ENCODE measurements around the genes RLBP1 and KIF7.

GRCh38 chr15:88884644-88885006 lies 10.7 kb downstream of the HAPLN3 start:
- PRO-cap, result no peak

DNA sequence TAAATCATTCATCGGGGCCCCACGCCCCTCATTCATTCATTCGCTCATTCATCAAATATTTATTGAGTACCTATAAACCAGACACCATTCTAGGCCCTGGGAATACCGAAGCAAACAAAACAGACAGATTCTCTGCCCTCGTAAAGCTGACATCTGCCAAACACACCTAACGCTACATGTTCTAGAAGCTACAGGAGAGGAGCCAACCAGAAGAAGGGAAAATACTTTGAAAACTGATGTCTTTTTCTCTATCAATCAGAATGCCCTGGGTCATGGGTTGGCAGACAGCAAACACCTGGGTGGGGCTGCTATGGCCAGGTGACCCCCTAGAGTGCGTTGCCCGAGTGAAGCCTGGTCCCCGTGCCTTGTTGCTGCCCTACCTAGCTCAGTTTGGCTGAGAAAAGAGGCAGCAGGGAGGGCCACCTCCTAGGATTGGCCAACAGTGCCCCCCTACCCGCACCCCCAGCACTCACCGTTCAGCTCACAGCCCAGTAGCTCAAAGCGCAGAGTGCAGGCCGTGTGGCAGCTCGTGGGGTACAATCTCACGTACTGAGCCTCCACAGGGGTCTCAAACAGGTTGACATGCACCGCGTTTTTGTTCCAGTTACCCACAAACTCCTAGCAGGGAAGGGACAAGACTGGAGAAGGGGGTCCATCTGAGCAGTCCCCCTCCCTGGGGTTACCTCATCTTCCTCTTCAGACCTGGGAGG lies 7.7 kb downstream of the MFGE8 start:
- PRO-cap, result no peak

GRCh38 chr15:88982182-88982975 lies 69.2 kb upstream of the MFGE8 start:
- PRO-cap, result no peak

DNA sequence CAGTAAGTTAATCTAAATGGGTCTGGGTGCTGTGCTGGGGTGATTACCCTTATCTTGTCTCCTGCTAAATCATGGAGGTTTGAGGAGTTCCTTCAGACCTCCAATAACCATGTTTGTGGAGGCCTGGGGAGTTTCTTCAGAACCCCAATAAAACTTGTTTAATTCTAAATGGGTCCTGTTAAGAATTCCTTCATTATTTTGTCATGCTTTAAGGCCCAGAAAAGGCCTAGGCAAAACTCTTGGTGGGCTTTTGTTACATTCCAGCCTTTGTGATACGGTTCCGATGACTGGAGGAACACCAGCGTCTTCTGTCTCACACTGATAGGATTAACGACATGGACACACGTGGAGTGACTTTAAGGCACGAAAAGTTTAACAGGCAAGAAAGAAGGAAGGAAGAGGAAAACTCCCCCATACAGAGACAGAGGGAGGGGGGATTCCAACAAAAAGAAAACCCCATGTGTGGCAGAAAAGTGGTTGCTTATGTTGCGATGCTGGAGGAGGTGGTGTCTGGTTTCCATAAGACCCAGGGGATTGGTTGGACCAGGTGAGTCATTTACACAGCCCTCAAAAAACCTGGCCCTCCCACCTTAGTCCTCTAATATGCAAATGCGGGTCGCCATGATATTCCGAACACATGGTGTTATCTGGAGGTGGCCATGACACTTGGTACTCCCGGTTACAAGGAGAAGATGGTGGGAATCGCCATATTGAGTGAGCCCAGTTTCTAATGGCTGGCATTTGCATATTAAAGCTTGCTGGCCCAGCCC lies 72.6 kb upstream of the MFGE8 start:
- PRO-cap, result no peak

- PRO-cap, result no peak
Measured at GRCh38 chr15:88993921-88994339, 80.8 kb upstream of the MFGE8 start.

GRCh38 chr15:89016728-89017287 lies 71.4 kb upstream of the ABHD2 start:
- PRO-cap, result no peak

DNA sequence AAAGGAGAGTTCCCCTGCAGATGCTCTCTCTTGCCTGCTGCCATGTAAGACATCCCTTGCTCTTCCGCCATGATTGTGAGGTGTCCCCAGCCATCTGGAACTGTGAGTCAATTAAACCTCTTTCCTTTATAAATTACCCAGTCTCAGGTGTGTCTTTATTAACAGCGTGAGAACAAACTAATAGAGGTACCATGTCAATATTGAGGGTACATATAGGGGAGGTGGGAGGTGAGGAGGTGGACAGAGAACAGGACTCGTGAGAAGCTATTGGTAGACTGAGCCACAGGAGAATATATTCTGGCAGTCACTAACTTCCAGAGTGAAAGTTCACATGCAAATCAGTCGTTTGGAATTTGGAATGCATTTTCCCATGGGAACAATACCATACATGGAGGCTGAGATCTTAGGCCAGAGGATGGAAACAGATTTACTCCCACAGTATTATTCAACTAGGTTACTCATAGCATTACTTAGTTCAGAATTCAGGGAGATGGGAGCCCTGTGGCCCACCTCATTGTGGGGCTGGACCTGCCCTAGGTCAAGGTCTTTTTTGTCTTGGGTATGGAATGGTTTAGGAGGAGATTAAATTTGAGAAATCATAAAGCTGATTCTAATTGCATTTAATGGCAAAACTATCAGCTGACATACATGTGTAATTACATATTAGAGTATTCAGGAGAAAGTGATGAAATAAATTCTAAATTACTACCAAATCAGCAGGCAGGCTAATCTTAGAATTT lies 36.4 kb upstream of the ABHD2 start:
- PRO-cap, result unidirectional peak, plus-strand start at position 478 of the sequence

GRCh38 chr15:89088853-89089404 lies 673 bp downstream of the ABHD2 start:
- PRO-cap, result no peak

GRCh38 chr15:89106146-89106709 lies 18.0 kb downstream of the ABHD2 start:
- PRO-cap, result no peak

GRCh38 chr15:89119391-89120572 lies 31.5 kb downstream of the ABHD2 start:
- PRO-cap, result no peak

GRCh38 chr15:89221281-89222050 lies at the start of gene RLBP1:
Gene RLBP1 (minus strand): TSS chr15:89221579.
- PRO-cap, result unidirectional peak, minus-strand start at chr15:89221484

DNA sequence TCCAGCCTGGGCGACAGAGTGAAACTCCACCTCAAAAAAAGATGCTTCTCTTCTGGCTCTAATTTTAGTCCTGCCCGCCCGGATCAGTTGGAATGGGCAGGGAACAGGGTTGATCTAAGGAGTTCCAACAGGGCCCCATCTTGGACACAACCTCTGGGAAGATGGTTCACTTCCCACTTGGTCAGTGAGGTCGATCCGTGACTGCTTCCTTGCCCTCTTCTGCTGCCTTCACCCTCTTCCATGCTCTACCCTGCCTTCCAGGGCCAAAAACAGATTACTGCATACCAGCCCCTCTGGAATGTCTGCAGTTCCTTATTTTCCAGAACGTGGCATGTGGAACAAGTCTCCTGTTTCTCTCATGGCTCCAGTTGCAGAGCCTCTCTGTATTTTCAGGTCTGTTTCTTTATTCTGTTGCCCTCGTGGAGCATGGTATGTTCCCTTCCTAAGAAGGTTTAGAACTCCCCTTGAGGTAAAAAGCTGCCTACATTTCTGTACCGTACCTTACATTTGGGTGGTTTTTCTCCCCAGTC lies 23.2 kb downstream of the POLG start:
- PRO-cap, result no peak

- PRO-cap, result no peak
Measured at GRCh38 chr15:89320789-89322068, 13.4 kb downstream of the POLG start.

- PRO-cap, result no peak
Measured at GRCh38 chr15:89377922-89378363, 43.3 kb upstream of the POLG start.

DNA sequence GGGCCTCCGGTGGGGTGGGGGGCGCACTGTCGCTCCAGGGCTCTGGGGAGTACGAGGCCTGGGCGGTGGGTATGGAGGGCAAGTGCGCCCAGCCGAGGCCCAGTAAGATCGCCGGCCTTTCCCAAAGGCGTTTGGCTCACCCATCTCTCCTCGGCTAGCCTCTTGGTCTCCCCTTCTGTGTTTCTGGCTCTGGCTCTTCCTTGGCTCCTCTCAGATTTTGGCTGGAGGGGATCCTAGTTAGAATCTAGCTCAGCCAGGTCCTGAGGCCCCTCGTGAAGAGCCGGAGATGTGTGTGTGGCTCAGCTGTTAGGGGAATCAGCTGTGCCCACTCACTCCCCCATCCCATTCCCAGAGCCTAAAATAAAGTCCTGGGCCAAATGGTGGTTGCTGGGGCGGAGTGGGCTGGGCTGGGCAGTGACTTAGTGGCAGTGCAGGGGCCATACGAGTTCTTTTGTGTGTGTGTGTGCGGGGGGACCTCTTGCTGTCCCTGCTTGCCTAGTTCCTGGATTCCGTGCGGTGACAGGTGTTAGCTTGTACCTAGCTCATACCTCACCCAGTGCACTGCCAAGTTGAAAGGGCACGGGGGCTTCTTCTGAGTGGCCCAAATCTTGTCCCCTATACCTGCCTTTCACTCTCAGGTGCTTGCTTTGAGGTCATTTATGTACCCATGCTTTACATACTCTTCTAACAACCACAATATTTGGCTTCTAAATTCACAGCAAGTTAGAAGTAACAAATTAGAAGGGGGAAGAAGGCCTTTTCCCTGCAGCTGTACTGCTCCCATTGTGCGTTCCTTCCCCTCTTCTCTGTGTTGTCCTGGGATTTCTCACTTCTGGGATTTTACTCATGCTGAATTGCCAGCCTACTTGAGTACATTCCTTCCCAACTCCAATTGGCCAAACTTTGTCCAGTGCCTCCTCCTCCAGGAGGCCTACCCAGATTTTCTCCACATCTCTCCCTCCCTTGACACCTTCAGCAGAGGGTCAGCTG lies 66.2 kb upstream of the POLG start:
- PRO-cap, result no peak

DNA sequence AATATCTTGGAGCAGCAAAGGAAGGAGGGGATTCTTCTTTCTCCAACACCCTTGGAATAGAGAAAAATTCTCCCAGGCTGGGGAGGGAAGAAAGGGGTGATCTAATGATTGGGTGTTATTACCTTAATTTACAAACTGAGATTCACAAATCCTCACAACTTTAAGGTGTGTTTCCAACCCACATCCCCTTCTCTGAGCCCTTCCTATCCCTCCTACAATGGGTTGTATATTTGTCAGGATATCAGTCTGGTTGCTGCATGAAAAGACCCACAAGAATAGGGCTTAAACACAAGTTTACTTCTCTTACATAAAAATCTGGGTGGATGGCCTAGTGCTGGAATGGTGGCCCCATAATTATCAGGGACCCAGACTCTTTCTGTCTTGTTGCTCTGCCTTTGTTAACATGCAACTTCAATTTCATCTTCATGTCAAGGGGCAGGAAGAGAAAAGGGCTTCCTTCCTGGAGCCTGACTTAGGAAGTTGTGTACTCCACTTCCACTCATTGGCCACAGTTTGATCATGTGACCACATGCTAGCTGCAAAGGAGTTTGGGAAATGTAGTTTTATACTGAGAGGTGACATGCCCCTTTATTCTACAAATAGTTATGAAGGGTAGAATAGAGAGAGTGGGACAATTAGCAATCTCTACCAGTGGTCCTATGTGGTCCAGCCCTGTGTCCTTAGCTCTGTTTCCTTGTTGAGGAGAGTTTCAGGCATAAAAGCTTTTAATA lies 39.4 kb downstream of the RHCG start:
- PRO-cap, result no peak

GRCh38 chr15:89654834-89655920 lies at the start of gene KIF7:
Gene KIF7 (minus strand): TSS chr15:89655467.
- PRO-cap, result unidirectional peak, minus-strand start at chr15:89655435

DNA sequence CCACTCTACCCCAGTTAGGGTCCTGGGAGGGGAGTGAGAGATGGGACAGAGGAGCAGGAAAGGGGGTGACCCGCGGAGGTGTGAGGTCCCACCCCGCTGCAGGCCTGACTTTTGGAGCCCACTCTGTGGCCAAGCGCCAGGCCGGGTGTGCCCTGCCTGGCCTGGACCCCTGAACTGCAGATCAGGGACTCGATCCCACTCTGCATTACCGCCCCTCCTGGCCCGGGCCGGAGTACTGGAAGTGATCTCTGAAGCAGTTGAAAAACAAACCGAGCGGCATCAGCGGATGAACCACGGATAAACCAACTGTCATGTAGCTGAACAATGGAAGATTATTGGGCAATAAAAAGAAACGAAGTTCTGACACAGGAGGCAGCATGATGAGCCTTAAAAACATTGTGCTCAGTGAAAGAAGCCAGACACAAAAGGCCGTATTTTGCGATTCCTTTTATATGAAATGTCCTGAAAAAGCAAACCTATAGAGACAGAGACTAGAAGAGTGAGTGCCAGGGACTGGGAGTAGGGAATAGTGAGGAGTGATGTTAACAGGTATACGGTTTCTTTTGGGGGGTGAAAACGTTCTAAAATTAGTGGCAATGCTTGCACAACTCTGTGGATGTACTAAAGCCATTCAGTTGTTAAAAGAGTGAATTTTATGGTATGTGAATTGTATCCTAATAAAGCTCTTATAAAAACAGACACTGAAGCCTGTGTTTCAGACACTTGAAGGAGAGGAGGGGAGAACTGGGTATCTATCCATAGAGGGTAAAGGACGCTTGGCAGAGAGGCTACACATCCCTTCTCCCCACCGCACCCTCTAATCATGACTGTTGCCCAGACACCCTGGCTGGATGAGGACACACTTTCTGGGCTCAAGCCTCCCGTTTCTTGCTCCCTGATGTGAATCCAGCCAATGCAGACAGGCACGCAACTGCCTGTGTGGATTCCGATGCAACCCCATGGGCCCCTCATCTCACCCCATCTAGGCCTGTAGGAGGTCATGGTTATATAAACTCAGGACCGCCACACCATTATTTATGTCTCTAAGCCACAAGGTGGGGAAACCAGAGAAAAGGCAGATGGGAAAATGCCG lies 2.5 kb downstream of the MESP1 start:
- PRO-cap, result no peak

DNA sequence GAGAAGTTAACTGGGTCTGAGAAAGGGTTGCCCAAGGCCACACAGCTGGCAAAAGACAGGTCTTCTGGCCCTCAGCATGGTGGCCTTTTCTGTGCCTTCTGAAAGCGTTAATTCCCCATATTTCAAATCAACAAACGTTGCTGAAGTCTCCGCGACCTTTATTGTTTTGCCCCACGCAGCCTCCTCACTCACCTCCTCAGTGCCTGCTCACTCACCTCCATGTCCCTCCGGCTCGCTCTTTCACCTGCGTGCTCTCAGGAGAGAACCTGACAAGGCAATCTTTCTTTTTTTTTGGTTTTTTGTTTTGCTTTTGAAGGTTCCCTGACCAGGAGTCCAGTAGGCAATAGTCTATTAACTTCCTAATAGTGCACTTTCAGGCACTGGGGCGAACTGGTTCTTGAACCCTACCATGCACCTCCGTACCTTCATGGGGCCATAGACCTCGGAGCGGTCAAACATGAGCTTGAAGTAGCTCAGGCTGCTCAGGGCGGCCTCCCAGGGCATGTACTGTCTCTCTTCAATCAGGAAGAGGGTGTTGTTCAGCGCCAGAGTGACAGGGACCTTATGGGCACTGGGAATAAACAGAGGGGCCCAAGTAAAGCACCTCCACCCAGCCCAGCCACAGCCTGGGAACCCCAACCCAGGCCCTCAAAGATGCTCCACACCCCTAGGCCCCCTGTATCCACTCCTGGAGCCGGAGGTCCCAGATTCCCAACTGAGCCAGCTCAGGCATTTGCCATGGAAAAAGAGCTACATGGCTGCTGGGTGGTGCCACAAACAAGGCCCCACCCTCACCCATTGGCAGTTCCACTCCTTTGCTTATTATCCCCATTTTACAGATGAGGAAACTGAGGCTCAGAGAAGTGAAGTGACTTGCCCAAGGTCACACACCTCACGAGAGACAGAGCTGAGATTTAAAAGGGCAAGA lies 17.2 kb downstream of the ANPEP start:
- PRO-cap, result no peak

- PRO-cap, result no peak
Measured at GRCh38 chr15:89805871-89807164, 8.3 kb downstream of the ANPEP start.